SJSA1 (cell line): ENCODE results near the genes STOX2 and CENPU.

- RAMPAGE, long total RNA = no peak
Measured at GRCh38 chr4:183806187-183806769, 98.8 kb upstream of the STOX2 start.

DNA sequence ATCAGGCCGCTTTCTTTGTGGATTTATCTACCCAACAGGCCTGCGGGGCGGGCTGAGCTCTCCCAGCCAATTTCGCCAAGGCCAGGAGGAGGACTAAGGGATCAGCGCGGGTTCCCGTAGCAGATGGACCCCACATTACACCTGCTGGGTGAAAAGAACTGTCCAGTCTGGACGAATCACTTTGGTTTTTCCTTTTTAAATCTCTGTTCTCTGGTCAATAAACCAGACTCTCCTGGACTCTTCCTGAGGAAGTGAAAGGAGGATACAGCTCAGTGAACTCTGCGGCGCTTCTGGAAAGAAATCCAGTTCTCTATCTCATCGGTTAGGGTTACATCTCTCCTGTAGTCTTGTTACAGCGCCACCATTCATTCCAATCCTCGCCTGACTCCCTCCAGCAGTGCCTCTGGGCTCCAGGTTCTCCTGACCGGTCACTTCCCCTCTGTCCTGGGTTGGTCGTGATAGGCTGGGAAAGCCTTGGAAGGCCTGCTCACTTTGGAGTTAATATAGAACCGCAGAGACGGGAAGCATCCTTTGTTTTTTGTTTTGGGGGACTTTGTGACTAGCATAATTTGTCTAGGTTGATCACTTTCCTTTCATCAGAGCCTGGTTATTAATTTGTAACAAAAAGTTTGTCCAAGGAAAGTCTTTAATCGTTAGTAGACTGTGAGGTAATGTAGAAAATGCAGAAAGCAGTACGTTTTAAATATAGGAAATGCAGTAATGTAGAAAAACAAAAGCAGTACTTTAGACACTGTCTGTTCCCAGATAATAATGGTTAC, 97.0 kb upstream of the STOX2 start:
- RAMPAGE, long total RNA = no peak

GRCh38 chr4:183905058-183905640, at the start of gene STOX2:
TSS of gene STOX2 (plus strand) at chr4:183905307.
- RAMPAGE, long total RNA = no peak

DNA sequence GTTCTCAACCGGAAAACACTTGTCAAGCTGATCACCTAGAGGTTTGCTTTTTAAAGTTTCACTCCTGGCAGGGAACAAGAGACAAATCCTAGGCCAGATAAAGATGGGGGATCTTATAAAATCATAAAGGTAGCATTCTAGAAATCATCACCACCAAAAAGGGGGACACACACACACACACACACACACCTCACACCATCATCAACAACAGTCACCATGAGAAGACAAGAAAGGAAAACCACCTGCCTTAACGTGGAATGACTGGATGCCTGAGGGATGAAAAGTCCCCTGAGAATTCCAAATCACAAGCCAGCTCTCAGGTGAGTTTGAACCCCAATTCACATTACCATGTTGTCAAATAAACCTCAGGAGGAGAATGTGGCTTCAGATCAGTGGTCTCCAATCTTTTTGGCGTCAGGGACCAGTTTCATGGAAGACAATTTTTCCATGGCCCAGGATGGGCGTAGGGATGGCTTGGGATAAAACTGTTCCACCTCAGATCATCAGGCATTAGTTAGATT, 28.4 kb upstream of the ENPP6 start:
- RAMPAGE, long total RNA = no peak

DNA sequence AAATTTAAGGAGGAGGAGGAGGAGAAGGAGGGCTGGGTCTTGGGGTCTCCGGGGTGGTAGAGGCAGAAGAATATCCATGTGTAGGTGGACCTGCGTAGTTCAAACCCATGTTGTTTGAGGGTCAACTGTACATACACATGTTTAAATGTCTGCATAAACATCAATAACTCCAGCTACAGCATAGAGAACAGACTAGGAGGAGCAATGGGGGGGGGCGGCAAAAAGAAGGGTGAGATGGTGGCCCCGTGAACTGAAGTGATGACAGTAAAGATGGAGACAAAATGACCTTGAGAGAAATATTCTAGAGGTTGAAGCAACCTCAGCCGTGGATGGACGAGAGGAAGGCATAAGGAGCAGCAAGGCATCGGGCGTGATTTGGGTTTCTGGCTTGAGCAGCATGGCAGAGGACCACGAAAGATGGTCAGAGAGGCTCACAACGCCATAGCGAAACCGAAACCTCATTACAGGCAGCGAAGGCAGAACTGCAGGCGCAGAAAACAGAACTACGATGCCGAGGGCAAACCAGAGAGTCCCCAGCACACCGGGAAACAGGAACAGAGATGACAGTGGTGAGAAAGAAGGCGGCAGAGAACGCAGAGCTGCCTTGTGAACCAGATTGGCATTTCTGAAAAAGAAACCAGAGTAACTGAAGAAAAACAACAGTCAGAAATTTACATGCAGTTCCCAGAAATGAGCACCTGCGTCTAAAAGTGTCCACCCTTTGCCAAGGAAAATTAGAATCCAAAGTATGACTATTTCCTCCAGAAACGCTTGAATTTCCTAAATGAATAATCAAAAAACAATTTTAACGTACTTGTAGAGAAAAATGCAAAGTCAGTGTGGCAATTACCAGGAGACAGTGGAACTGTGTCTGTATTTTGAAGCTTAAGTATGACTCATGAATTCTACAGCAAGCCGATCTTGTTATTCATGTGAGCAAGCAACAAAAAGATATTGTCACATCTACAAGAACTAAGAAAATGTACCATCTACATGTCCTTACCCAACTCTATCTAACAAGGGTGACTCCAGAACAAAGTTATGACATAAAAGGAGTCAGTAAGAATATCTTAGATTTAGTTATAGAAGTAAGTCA, 50.3 kb upstream of the ENPP6 start:
- RAMPAGE, long total RNA = no peak

- RAMPAGE, long total RNA = no peak
Measured at GRCh38 chr4:184348320-184349200, 125.8 kb downstream of the IRF2 start.

GRCh38 chr4:184392608-184393922, 81.3 kb downstream of the IRF2 start:
- RAMPAGE, long total RNA = no peak

GRCh38 chr4:184474758-184474945, 302 bp upstream of the IRF2 start:
- RAMPAGE, long total RNA = no peak

DNA sequence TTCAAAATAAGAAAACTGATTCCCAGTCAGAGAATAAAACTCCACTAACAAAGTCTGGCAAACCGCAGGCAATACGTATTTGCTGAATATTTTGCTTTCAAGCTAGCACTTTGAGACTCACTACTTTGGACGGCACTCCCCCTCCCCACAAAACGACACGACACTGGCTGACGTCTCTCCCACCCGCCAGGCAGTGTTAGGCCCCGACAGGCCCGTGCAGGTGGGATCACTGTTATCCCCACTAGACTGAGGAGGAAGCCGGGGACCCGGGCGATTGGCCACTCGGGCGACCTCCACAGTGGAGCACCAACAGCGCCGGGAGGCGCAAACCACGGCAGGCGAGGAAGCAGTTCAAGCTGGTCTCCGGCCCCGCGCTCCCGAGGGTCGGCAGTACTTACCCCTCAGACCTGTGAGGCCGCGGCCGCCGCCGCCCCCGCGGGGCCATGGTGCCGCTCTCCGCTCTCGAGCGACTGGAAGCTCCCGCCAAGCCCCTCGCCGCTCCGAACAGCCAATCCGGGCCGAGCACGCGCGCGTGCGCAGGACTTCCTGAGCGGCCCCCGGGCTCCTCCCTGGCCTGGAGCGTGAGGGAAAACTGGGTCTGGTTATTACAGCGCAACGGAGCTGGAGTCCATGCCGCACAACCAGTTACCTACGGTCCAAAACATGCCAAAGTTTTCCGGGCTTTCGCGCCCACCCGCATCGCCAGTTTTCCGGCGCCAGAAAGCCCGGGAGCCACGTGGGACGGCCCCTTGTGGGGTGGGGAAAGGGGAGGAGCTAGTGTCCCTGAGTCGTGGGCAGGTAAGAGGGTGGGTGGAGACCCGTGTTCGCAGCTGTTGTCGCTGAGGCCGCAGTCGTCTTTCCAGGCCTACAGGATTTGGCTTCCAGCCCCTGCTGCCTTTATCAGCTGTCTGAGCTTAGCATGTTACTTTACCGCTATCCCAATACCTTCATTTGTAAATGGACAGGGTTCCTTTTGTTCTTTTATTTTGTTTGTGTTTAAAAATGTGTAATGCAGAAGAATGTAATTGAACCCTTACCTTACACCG, at the start of gene CENPU:
Gene CENPU, minus strand, starts transcription at position 479 of the 1,046 bp plus-strand sequence.
- RAMPAGE, long total RNA = start-site peak on the minus strand centred at position 461 of the sequence, 49 bp wide, 1,087 and 739 reads in 2 replicates

DNA sequence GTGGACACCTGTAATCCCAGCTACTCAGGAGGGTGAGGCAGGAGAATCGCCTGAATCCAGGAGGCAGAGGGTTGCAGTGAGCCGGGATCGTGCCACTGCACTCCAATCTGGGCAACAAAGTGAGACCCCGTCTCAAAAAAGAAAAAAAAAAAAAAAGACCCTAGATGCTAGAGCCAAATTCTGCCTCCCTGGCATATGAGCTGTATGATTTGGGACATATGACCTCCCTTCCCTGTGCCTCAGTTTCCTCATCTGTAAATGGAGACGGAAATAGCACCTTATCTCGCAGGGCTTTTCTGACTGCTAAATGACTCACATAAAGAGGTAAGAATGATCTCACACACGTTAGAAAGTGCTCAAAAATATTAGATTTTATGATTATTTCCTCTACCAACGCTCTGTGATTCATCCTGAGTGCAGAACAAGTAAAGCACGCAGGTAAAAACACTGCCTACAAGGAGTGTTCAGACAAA, 21.3 kb downstream of the ACSL1 start:
- RAMPAGE, long total RNA = no peak

DNA sequence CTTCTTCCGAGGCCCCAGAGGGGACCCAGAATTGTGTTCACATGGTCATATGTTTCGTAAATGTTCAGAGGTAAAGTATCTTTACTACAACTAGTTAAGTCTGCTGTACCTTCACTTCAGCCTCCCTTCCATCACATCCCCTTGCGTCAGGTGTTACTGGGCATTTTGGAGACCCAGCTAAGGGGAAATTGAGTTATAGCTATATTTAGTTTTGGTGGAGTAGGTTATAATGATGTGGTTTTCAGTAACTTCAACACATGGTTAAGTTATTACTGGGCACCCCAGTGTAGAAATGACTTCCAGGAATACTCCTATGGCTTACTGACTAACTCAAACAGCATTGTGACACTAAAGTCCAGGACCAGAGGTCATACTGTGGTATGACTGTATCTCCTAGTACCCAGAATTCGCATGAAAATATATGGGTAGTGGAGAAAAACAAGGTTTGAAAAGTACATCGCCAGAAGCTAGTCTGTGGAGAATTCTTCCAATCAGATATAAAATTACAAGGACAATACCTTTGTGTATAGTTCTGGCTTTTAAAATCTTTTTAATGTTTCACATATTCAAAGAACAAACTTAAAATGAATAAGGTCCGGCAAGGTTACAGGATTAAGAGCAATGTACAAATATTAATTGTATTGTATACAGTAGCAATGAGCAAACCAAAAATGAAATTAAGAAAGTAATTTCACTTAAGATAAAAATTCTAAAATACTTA, 23.5 kb upstream of the ACSL1 start:
- RAMPAGE, long total RNA = no peak

- RAMPAGE, long total RNA = no peak
Measured at GRCh38 chr4:184898755-184899181, 73.0 kb upstream of the ACSL1 start.

DNA sequence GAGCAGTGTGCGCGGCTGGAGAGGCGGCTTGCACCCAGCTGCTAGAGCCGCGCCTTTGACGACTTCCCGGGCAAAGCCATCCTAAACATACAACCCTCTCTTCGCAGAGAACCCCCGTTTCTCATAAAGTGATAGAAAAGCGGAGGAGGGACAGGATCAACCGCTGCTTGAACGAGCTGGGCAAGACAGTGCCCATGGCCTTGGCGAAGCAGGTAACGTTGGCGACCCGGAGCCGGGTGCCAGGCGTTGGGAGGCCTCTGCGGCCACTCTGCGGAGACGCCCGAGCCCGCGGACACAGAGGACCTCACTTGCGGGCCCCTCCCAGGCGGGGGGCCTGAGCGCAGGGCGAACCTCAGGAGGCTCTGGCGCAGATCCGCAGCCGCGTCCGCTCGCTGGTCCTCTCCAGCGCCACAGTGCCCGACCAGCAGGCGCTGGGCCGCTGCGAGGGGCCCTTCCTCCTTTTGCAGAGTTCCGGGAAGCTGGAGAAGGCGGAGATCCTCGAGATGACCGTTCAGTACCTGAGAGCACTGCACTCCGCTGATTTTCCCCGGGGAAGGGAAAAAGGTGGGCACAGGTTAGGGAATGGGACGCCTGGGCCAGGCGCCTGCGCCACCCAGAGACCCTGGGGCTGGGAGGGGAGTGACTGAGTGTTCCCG, 1.1 kb downstream of the HELT start:
- RAMPAGE, long total RNA = no peak

DNA sequence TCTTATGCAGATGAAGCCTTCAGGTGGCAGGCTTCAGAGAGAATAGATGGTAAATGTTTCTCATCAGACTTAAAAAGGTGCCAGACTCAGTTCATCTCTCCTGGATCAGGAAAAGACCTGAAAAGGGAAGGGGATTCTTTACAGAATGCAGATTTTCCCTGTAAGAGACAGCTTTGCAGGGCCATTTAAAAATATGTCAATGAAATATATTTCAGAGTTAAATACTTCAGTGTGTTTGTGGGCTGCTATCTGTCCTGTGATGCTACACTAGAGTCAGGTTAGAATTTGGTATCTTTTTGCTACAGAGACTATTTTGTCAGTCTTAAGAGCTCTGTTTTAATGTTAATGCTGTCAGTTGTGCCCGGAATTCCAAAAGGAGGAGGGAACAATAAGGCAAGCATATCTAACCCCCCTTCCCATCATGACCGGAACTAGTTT, 35.0 kb upstream of the SLC25A4 start:
- RAMPAGE, long total RNA = no peak

DNA sequence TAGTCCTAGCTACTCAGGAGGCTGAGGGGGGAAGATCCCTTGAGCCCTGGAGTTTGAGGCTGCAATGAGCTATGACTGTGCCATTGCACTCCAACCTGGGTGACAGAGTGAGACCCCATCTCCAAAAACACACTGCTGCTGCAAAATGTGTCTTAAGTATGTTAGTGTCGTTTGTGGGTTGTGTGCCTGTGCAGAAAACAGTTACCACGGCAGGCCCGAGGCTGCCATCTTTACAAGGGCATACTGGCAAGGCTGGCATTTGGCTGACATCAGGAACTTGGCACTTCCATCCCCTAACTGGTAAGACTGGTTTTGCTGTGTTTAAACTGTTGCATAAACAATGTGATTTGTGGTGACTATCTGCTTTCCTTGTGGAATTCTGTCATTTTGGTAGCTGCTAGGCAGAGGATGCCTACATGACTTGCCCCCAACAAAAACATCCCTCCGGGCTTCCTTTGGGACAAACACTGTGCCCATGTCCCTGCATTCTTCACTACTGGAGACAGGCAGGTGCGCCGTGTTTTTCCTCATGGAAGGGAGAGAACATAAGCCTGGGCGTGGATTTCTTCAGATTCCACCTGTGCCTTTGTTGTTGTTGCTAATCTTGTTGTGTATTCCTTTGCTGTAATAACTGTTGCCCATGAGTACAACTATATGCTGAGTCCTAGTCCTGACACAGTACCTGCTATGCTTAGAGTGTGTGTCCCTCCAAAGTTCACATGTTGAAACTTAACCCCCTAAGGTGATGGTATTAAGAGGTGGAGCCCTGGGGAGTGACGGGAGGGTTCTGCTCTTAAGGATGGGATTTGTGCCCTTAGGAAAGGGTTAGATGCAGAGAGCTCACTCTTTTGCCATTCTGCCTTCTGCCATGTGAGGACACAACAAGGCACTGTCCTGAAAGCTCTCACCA, 12.1 kb downstream of the LRP2BP start:
- RAMPAGE, long total RNA = no peak

GRCh38 chr4:185394453-185395578, 908 bp downstream of the LRP2BP start:
- RAMPAGE, long total RNA = no peak

DNA sequence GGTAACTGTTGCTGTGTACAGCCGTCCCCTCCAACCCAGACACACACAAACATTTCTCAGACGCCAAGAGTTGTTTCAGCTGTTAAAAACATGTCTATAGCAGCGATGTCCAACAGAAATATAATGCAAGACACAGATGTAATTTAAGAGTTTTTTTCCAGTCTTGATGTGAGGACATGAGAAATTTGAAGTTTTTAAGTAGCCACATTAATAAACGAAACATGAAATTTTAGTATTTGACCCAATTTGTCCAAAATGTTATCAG, 601 bp downstream of the ANKRD37 start:
- RAMPAGE, long total RNA = no peak

DNA sequence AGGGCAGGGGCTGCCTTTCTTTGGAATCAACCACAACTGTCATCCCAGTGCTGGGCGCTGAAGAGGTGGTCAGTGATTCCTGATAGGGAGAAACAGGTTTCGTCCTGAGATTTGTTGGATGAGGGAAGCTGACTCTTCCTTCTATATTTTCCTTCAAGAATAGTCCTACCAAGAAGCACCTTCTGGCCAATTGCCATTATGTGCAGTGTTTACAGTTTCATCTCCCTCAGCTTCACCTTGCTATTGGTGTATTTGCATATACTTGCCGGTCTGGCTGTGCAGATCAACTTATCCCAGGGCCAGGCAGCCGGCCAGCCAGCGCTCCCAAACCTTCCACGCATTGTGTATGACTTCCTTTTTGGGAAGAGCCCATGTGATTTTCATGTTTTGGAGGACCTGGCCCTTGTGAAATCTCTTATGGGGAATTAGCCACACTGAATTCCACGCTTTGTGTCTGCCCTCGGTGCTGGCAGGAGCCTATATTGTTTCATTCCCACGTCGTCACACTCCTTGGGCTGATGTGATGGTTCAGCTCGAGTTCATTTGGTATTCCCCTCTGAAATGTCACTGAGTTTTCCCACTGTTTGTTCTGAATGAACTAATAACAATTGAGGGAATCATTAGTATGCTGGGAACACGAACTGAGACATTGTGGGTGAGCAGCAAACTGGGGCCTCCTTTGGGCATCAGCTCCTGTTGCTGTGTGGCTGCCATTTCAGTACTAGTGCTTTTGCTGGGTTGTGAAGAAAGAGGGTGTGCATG, 5.9 kb upstream of the PDLIM3 start:
- RAMPAGE, long total RNA = no peak

DNA sequence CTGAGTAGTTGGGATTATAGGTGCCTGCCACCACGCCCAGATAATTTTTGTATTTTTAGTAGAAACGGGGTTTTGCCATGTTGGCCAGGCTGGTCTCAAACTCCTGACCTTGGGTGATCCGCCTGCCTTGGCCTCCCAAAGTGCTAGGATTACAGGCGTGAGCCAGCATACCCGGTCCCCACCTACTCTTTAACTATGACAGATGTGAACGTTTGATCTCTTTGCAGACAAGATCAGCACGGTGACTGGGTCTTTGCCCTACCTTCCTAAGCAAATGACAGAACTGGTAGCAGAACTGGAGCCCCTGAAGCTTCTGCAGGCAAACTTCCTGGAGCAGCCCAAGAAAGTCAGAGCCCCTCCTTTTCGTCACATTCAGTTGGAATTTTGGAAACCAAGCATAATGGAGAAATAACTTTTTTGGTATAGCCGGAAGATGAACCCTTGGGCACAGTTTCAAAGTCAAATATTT, 90.8 kb downstream of the SORBS2 start:
- RAMPAGE, long total RNA = no peak

GRCh38 chr4:185723093-185723938, 88.7 kb downstream of the SORBS2 start:
- RAMPAGE, long total RNA = no peak